Thoracic aorta (tissue), 1 donor: ENCODE data around the genes C5AR1 and SLC8A2.

DNA sequence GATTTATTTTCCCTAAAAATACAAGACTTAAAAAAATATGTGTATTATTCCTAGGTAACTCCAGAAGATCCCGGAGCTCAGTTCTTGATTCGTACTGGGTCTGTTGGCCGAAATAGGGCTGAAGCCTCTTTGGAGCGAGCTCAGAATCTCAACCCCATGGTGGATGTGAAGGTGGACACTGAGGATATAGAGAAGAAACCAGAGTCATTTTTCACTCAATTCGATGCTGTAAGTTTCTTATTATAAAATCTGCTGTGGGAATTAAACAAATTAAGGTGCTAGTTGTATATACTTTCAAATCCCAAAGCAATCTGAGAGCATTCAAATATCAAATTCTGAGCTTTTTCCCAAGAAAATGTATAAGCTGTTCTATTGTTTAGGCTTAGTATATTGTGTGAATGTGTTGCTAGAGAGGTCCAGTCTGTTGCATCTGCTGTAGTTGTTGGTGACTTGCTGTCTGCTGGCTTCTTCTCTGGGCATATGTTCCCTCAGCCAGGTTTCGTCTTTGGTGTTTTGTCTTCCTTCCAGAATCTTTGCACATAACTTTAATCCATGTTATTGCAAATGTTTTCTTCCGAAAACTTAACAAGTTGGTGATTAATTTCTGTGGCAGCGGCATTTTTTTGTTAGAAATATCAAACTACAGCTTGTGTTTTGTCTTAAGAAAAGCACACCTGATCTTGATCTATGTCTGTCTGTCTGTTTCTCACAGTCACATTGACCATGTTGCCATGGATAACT, 19.7 kb downstream of the SAE1 start:
- RAMPAGE, long total RNA: no peak

DNA sequence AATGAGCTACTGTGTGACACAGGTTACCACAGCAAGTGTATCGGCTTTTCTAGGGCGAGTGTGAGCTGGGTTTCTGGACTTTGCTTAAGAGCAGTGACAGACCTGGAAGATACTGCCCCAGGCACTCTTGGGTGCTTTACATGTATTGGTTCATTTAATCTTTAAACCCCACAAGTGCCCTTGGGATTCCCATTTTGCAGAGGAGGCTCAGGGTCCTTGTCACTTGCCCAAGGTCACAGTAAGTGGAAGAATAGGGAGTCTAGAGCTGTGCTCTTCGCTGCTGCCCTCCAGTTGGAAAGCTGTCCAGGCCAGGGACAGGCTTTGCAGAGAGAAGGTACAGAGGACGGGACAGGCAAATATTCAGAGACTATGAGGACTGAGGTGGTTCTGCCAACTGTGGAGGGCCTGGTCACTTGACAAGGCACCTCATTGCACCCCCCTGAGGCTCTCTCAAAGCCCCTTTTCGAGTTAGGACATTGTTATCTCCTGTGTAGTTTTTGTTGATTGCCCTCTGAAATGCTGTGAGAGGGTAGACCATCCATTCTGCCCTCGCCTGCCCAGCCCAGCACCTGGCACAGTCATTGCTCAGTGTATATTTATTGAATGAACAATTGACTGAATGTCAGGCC, 42.4 kb downstream of the BBC3 start:
- RAMPAGE, long total RNA: no peak

- RAMPAGE, long total RNA: start-site peak on the plus strand at chr19:47309850-47309867, 558 reads
Measured at GRCh38 chr19:47309542-47310490, at the start of gene C5AR1. TSS of gene C5AR1 (plus strand) at chr19:47309861.

GRCh38 chr19:47471713-47472341, at the start of gene SLC8A2:
TSS of gene SLC8A2 (minus strand) at chr19:47471893.
- RAMPAGE, long total RNA: no peak

DNA sequence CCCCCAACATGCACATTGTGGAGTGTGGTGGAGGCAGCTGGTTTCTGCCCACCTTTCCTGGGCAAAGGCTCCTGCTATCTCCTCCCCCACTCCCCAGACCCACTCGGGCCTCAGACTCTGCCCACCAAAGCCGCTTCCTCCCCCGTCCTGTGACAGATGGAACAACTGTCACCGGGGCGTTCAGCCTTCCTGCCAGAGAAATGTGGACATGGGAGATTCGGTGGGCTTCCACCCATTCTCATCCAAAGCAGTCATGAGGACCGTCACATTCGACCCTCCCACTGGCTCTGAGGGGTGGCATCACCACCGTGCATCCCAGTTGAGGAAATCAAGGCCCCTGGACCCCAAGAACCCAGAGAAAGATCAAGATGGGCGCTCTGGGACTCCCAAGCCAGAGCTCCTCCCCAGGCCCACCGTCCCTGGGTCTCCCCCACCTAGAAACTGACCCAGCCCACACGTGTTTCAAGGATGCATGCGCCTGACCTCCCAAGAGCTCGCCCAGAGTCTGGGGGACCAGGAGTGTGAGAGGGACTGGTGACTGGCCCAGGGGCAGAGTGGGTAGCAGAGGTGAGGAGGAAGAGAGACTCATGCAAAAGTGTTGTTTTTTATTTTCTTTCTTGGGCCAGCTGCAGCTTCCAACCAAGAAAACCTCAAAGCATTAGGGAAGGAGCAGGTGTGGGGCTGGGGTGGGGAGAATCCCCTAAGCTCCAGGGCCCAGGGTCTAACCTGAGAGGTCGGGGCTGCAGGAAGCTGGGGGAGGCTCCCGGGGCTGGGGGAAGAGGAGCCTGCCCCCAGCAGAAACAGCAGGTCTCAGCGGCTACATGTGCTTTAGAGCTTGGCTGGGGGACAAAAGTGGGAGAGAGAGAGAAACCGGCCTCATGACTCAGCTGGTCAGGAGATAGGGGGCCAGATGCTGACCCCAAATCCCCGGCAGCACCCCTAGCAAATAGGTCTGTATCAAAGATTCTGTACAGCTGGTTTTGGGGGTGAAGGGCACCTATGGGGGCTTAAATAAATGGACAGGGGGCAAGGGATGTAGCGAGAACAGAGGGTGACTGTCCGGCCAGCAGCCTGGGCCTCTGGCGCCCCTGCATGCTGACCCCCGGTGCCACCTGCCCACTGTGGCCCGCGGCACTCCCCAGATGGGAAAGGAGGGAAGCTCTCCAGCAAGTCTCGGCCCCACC, 3.4 kb upstream of the KPTN start:
- RAMPAGE, long total RNA: no peak

GRCh38 chr19:47495314-47495773, 11.3 kb upstream of the KPTN start:
- RAMPAGE, long total RNA: no peak

DNA sequence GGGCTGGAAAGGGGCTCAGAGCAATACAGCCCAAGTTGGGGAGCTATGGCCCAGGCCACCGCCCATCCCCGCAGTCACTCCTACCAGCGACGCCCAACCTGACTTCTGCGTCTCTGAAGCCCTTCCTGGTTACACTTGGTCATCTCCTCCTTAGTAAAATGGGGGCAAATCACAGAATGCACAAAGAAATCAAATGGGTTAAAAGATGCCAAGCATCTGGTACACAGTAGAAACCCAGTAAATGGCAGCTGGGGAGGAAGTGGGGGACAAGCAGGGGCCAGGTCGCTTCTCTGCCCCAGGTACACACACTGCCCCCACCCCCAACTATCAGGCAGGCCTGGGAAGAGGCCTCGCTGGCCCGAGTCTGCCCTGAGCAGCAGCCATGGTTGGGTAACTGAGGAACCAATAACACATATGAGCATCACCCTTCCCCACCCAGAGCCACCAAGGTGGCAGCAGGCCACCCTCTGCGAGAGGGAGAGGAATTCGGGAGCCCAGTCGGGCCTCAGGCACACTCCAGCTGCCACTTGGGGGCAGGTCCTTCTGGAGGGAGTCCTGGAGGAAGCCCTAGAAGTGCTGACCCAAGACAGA, 13.7 kb upstream of the KPTN start:
- RAMPAGE, long total RNA: no peak

DNA sequence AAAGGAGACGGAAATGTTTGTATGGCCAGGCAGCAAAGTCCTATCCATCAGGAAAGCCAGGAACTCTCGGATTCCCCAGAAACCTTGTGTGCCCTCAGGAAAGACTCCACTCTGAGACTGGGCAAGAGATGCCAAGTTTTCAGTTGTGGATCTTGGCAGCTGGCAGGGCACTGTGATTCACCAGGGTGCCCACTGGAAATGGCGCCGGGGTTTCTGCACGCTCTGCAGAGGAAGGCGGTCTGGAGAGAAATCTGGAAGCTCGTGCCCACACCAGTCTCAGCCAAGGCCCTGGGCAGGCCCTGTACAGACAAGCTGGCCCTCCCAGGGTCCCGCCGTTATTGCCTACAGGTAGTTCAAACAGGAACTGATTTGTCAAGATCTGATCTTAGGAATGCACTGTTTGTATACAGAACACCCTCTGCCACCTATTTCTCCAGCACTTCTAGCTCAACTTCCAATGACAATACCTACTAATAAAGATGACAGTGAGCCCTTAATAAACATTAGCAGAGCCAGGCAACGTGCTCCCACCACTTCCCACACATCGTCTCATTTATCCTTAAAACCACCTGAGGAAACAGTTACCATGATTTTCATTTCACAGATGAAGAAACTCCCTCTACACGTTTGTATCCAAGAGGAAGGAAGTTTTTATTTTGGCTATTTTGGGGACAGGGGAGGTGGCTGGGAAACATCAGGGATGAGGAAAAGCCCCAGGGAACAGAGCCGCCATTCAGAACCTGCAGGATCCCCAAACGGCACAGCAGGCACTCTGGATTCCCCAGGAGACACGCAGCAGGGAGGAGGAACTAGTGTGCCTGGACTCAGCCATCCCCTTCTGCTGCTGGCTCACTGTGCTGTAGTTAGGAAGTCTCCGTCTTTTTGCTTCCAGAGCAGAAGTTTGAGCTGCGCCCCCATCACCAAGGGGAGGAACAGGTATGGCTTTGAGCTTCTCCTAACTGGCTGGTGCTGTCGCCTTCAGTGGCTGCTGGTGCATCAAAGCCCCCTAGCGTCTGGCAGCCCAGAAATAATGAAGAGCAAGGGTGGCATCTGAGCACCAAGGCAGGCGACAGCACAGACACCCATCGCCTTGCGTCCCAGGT, 4.6 kb downstream of the NAPA start:
- RAMPAGE, long total RNA: no peak

DNA sequence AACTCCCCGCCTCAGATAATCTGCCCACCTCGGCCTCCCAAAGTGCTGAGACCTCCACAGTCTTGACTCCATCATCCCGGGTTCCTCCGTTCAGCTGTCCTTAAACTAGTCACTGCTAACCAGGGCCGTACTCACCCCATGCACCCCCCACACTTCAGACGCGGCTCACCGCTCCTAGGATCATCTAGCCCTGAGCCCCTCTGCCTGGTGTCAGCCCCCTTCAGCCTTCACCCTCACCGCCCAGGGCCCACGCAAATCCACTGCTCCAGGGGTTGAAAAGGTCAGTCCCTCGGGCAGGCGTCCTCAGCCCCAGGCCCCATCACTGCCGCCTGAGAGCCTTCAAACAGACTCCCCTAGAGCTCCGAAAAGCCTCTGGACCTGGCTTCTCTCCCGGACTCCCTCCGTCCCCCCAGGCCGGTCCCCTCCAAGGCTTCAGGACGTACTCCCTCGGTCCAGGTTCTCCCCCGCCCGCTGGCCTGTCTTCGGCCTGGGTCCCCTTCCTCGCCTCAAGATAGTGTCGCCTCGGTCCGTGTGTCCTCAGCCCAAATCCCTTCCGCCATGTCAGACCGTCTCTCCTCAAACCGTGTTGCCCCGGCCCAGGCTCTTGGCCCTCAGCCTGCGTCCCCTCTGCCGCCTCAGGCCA, 672 bp downstream of the NAPA start:
- RAMPAGE, long total RNA: no peak

GRCh38 chr19:47540794-47541157, 25.9 kb upstream of the NAPA start:
- RAMPAGE, long total RNA: no peak

GRCh38 chr19:47600043-47600509, 8.9 kb upstream of the BICRA start:
- RAMPAGE, long total RNA: no peak

GRCh38 chr19:47613647-47614082, 4.7 kb downstream of the BICRA start:
- RAMPAGE, long total RNA: no peak

GRCh38 chr19:47644630-47645502, 35.9 kb downstream of the BICRA start:
- RAMPAGE, long total RNA: no peak

DNA sequence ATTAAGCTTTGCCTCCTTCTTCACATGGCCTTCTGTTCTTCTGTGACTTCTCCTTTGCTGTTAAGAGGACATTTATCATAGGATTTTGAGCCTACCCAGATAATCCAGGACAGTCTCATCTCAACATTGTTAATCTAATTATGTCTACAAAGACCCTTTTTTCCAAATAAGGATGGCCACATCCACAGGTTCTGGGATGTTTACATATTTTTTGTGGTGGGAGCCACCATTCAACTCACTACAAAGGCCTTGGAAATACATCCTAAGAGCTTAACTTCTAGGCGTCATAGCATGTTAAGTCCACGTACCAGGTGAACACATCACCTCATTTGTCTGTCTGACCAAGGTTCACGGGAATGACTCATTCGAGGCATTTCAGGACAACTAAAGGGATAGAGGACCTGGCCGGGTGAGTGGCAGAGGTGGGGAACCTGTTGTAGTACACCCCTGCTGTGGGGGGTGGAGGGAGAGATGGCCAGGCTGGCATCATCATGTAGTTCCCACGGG, 51.4 kb downstream of the BICRA start:
- RAMPAGE, long total RNA: no peak

DNA sequence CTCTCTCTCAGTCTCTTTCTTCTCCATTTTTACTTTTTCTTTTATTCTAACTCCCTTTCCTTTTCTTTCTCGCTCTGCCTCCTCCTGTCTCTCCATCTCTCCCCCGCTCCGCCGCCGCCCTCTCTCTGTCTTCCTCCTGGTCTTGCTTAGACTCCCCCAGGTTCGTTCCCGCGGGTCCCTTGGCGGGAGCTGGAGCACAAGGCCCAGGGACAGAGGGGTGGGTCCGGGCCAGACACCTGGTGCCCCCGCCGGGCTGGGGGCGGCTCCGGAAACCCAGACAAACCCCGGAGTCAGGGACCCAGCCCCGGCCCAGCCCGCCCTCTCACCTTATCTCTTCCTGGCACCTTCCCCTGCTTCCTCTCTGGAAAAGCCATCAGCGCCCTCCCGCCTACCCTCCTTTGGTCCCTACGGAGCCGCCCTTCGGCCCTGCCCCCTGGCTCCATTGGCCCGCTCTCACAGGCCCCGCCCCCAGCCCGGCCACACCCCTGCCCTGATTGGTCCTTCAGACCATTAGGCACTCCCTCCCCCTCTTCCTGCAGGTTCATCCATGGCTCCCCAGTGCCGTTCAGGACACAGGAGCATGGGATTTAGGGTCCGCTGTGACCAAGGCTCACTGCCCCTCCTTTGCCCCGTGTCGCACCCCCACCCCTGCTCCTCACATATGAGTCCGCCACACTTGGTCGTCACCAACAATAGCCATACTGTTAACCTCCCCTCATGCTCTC, 15.3 kb upstream of the NOP53 start:
- RAMPAGE, long total RNA: start-site peak on the minus strand centred at position 375 of the sequence, 24 bp wide, 15 reads

DNA sequence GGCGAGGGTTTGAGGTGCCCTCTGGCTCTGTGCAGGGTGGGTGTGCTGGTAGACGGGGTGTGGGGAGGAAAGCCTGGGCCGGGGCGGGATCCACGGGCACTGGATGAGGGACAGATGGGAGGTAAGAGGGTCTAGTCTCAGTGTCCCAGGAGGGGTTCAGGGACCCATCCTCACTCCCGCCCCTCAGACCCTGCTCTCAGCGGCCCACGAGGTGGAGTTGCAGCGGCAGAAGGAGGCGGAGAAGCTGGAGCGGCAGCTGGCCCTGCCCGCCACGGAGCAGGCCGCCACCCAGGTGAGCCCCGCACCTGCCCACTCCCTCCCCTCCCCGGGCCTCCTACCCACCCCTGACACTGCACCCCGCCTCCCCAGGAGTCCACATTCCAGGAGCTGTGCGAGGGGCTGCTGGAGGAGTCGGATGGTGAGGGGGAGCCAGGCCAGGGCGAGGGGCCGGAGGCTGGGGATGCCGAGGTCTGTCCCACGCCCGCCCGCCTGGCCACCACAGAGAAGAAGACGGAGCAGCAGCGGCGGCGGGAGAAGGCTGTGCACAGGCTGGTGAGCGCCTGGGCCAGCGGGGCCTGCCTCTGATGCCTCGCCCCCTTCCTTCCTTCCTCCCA, 9.1 kb downstream of the NOP53 start:
- RAMPAGE, long total RNA: no peak

- RAMPAGE, long total RNA: no peak
Measured at GRCh38 chr19:47865188-47865670, 6.2 kb downstream of the TPRX2 start.

GRCh38 chr19:47892349-47892631, 6.2 kb upstream of the SULT2A1 start:
- RAMPAGE, long total RNA: no peak

GRCh38 chr19:48256818-48257213, 1.1 kb upstream of the CARD8 start:
- RAMPAGE, long total RNA: no peak

GRCh38 chr19:48325735-48326405, 518 bp downstream of the EMP3 start:
- RAMPAGE, long total RNA: no peak